ENCODE measurements around a stretch of chr15.

DNA sequence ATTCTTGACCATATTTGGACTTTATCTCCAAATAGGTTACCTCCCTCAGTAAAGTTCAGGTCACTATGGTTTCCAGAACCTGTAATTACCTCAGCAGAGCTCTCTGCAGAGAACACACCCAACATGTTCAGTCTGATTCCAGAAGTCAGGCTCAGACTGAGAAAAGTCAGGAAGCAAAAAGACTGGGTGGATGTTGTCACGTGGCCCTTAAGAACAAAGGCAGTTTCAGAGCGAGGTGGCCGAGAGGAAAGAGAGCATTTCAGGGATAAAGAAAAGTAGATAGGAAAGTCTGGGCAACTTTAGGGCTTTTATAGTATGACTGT, 221.6 kb upstream of the NANOGP8 start:
- PRO-cap = no peak
- RAMPAGE, long total RNA, 2 experiments = no peak in any of the 2 experiments

GRCh38 chr15:35307182-35307726, 222.2 kb upstream of the NANOGP8 start:
- PRO-cap = no peak
- RAMPAGE, long total RNA, 2 experiments = no peak in any of the 2 experiments

GRCh38 chr15:35308851-35309398, 223.8 kb upstream of the NANOGP8 start:
- PRO-cap = no peak
- RAMPAGE, long total RNA, 2 experiments = no peak in any of the 2 experiments

DNA sequence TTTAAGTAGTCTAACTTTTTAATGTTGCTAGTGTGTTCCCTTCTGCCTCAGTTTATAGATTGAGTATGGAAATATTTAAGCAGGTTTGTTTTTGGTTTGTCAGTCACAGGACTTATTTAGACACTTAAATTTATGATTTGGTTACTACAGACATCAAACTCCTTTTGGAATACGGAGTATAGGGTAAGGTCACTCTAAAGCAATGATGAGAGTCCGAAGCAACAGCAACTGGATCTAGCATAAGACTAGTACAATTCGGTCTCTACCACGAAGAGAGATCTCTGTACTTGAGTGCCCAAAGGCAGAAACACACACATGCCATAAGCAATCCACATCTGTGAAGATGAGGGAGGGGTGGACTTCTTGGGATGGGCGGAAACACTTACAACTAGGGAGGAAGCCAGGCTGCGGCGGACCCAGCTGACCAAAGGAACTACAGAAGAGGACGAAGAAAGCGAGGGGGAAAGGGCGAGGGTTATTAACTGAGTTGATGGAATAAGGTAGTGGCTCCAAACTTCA, 675 bp downstream of the DPH6 start:
- PRO-cap = no peak
- RAMPAGE, long total RNA, 2 experiments = no peak in any of the 2 experiments

- PRO-cap = no peak
- RAMPAGE, long total RNA, 2 experiments = no peak in any of the 2 experiments
Measured at GRCh38 chr15:36106672-36107225, 472.7 kb upstream of the CDIN1 start.

- PRO-cap = no peak
- RAMPAGE, long total RNA, 2 experiments = no peak in any of the 2 experiments
Measured at GRCh38 chr15:36985031-36986038, 115.0 kb downstream of the MEIS2 start.

DNA sequence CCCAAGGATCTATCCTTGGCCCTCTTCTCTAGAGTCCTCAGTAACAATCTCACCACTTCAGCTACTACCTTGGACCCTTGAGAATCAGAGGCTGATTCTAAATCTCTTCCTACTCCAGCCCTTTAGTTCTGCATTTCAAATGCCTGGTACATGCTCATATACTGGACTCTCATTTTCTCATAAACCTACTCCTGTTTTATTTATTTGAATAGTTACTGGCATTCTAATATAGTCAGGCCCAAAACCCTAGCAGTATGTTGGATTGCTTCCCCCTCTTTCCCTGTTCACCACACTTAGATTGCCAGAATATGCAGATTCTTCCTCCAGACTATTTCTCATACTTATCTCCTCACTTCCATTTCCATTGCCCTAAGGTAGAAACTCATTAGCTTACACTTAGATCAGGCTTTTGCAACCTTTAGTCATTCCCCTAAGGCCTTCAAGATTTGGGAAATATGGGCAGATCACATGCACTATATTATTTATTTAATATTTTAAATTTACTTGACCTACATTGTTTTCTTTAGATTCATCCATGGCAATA, 99.0 kb downstream of the MEIS2 start:
- PRO-cap = no peak
- RAMPAGE, long total RNA, 2 experiments = no peak in any of the 2 experiments

GRCh38 chr15:37206604-37207120, 106.3 kb upstream of the MEIS2 start:
- PRO-cap = no peak
- RAMPAGE, long total RNA, 2 experiments = no peak in any of the 2 experiments

- PRO-cap = no peak
- RAMPAGE, long total RNA, 2 experiments = no peak in any of the 2 experiments
Measured at GRCh38 chr15:37558209-37558613, 376.2 kb upstream of the TMCO5A start.

GRCh38 chr15:37619362-37619870, 315.0 kb upstream of the TMCO5A start:
- PRO-cap = no peak
- RAMPAGE, long total RNA, 2 experiments = no peak in any of the 2 experiments

- PRO-cap = no peak
- RAMPAGE, long total RNA, 2 experiments = no peak in any of the 2 experiments
Measured at GRCh38 chr15:37807391-37807722, 127.1 kb upstream of the TMCO5A start.

DNA sequence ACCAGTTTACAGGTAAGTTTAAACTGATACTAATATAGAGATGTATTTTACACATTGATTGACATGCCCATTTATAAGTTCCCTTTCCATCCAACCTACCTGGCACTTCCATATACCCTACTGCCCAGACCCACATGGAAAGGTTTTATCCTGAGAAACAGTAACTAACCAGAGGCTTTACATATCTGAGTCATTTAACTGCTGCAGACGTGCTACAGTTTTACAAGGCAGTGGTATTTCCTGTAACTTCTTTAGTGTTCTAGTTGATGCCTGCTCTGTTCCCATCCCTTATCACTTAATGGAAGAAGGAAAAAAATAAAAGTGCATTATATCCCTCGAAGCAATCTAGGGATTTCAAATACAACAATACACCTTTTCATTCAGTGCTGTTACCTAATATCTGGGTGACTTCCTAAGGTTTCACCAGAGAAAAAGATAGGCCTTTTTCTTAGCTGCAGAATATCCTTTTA, 107.1 kb downstream of the TMCO5A start:
- PRO-cap = no peak
- RAMPAGE, long total RNA, 2 experiments = no peak in any of the 2 experiments

- PRO-cap = no peak
- RAMPAGE, long total RNA, 2 experiments = no peak in any of the 2 experiments
Measured at GRCh38 chr15:38072228-38072509, 137.7 kb downstream of the TMCO5A start.

DNA sequence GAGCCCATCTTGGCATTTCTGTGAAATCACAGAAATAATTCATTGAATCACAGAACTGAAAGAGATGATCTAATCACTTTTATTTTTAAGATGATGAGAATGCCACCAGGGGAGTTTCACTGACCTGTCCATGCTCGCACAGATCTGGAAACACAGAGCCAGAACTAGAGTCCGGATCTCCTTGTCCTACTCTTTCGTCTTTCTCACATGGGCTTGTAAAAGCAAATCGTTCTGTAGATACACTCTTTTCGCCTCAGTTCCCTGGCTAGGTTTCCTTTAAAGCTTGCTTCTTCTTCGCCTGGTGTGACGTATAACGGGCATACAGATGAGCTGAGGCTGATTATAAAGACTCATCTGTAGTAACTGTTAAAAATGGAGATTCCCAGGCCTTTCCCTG, 122.4 kb upstream of the SPRED1 start:
- PRO-cap = no peak
- RAMPAGE, long total RNA, 2 experiments = no peak in any of the 2 experiments

DNA sequence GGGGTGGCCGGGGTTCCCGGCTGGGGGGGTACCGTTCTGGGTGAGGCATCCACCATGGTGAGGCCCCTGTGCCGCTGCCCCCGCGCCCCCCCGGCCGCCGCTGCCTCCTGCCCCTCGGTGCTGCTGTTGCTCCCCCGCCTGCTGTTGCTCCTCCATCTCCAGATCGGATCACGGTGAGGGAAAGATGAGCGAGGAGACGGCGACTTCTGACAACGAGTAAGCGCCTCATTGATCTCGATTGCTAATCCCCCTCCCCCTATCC, 297 bp downstream of the SPRED1 start:
- PRO-cap = no peak
- RAMPAGE, long total RNA, 2 experiments = no peak in any of the 2 experiments

- PRO-cap = unidirectional peak, plus-strand start at chr15:38651494
- RAMPAGE, long total RNA, 2 experiments = no peak in any of the 2 experiments
Measured at GRCh38 chr15:38650770-38651556, 86.3 kb upstream of the RASGRP1 start.

DNA sequence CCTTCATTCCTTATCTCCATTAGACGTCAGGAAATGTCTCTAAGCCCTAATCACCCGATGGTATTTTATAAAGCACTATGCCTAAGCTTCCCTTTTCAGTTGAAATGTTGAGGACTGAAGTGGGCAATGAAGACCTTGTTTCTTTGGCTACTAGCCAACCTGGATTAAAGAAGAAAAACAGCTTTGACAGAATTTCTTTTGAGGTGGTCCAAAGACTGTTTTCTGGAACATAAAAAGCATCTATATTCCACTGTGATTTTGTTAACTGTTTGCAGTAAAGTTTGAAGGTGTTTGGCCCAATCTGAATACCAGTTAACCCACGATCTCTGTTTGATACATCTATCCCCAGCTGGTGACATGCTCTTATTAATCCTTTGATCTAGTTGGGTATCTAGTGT, 263.8 kb upstream of the RASGRP1 start:
- PRO-cap = no peak
- RAMPAGE, long total RNA, 2 experiments = no peak in any of the 2 experiments

GRCh38 chr15:39171920-39172633, 408.8 kb upstream of the THBS1 start:
- PRO-cap = no peak
- RAMPAGE, long total RNA, 2 experiments = no peak in any of the 2 experiments

DNA sequence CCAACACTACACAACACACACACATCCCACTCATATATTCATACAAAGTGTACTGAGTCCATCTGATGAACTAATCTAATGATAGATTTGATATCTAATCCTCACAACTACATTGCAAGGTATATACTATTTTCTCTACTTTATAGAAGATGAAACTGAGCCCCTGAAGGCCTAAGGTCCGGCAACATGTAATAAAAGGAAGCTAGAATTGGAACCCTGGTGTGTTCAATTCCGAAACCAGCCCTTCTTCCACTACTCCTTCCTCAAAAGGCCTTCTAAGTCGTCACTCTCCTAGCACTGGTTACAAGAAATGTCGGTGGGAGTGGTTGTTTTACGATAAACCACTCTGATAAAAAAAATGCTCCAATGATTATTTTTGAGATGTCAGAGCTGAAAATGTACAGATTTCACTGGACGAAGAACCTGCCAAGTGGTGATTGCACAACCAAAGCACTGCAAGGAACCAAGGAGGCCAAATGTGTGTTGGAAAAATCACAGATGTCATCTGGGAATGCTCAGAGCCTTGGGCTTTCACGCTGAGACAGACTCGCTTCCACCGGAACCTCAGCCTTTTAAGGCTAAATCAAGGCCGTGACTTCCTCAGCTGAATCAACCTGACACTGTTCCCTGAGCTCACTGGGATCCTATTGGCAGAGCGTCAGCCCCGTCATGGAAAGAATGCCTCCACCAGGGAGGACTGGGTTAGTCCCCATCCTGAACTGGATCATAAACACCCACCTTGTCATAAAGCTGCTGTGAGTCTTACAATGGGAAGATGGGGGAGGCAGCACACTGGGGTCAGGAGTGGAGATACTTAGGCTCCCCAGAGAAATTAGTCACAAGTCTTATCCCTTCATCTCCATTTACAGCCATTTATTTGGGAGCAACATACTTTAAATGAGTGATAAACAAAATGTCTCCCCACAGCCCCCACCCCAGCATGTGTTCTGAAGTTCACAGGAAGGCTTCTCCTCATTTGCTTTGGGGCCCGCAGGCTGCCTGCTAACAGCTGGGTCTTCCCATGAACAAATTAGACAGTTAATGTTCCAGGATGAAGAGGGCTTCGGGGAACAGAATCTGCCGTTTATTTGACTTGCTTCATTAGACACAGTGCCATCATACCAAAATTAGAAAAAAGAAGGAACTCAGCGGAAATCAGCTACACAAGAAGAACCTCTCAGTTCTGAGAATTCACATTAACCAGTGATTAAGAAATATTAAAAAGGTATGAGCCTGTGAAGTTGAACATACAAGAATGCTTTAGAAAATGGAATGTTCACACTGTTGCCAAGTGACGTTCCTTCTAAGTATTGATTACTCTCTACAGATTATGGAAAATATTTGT, 107.9 kb upstream of the THBS1 start:
- PRO-cap = bidirectional peak, plus-strand start at position 403 of the sequence, minus-strand start at position 239 of the sequence; bidirectional peak, plus-strand start at position 705 of the sequence, minus-strand start at position 547 of the sequence
- RAMPAGE, long total RNA, 2 experiments = no peak in any of the 2 experiments

DNA sequence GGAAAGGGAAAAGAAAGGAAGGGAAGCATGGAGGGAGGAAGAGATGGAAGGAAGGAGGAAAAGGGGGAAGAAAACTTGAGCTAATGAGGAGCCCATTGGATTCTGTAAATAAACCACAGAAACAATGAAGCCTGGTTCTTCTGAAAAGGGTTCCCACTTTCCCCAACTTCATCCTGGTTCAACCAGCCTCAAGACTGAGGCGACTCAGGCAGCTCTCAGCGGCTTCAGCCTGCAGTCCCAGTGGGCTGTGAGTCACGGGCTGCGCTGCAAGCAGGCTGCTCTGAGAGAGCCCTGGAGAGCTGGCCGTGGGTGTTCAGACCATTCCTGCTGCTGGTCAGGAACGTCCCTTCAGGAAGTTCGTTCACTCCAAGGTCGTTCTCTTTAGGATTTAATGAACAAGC, 69.6 kb upstream of the THBS1 start:
- PRO-cap = no peak
- RAMPAGE, long total RNA, 2 experiments = no peak in any of the 2 experiments

Data from prostate gland (tissue), 2 donors.